Hair follicle dermal papilla cell (primary cell): Measurements from ENCODE around the genes IWS1, SFT2D3, PTPN18 and CFC1.

GRCh38 chr2:127525890-127526712 lies at the start of gene IWS1:
Gene IWS1 (minus strand): TSS chr2:127526489.
- CAGE, long polyA plus RNA: no peak

DNA sequence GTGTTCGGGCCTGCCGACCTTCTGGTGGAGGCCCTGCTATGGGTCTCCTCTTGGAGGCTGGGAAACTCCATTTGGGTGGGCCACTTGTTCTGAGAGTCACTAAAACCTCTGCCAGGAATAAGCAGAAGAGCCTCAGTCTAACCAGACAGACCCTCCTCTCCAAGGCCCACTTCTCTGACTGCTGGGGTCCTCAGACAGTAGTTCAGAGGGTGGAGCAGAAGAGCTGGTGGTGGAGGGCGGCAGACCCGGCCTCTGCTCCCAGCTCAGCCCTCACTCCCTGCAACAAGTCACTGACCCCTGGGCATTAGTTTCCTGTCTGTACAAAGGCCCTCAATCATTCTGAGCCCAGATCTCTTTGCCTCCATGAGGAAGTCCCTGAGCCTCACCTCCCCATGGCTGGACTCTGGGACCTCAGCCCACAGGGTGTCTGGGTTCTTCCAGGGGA lies 48.9 kb downstream of the MYO7B start:
- CAGE, long polyA plus RNA: no peak

GRCh38 chr2:127632477-127633143 lies 13.3 kb upstream of the GPR17 start:
- CAGE, long polyA plus RNA: no peak

DNA sequence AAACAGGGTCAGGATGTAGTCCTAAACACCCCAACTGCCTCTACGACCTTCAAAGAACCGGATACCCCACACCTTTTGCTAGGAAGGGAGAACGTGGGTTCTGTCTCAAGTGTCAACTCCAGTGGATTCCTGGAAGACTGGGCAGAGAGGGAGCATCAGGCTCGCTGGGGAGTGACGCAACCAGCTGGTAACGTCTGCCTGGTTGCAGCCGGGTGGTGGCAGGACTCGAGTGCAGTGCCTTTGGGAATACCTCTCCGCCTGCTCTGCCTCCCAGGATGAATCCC lies 12.6 kb downstream of the GPR17 start:
- CAGE, long polyA plus RNA: no peak

GRCh38 chr2:127660726-127661780 lies 14.3 kb downstream of the LIMS2 start:
- CAGE, long polyA plus RNA: no peak

DNA sequence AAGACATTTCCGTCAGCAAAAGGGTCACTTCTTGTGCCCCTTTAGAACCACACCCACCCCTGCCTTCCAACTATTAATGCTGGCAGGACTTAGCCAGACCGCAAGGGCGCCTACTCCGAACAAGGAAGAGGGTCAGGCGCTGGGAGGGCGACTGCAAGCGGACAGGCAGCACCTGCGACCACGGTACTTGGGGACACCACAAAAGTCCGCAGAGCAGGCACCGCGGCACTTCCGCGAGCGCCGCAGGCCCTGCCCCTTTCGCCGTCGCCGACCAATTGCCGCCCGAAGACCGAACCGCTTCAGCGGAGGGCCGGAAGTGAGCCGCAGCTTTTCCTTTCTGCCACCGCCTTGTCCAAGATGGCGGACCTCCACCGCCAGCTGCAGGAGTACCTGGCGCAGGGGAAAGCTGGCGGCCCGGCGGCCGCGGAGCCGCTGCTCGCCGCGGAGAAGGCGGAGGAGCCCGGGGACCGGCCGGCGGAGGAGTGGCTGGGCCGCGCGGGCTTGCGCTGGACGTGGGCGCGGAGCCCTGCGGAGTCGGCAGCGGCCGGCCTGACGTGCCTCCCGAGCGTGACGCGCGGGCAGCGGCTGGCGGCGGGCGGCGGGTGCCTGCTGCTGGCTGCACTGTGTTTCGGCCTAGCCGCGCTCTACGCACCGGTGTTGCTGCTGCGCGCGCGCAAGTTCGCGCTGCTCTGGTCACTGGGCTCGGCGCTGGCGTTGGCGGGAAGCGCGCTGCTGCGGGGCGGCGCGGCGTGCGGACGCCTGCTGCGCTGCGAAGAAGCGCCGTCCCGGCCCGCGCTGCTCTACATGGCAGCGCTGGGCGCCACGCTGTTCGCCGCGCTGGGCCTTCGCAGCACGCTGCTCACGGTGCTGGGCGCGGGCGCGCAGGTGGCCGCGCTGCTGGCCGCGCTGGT lies at the start of gene SFT2D3:
TSS of gene SFT2D3 (plus strand) at position 326 of the 911 bp plus-strand sequence.
- CAGE, long polyA plus RNA: no peak

- CAGE, long polyA plus RNA: no peak
Measured at GRCh38 chr2:127745929-127746797, 44.9 kb downstream of the SFT2D3 start.

GRCh38 chr2:127941499-127942355 lies 56.0 kb upstream of the AMMECR1L start:
- CAGE, long polyA plus RNA: no peak

GRCh38 chr2:128178328-128179177 lies 87.6 kb downstream of the UGGT1 start:
- CAGE, long polyA plus RNA: no peak

DNA sequence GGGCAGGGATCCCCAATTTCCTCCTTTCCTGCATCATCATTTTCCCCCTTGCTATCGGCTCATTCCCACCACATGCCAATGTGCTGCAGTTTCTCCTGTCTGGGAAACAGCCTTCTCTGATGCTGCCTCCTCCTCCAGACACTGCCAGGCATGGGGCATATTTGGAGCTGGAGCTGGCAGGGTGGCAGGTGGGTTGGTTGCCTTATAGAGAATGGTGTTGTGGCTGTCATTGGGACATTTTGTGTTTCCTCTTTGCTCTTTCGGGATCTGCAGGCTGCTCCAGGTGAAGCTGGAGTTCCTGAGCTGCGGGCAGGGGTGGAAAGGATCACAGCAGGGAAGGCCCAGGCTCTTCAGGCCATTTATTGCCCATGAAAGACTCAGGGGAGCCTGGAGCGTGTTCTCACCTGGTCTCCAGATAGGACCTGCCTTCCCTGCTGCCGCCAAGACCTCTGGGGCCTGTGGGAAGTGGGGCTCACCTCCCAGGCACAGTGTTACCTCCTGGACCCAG lies 192.4 kb upstream of the HS6ST1 start:
- CAGE, long polyA plus RNA: no peak

- CAGE, long polyA plus RNA: no peak
Measured at GRCh38 chr2:128607864-128608372, 289.2 kb upstream of the HS6ST1 start.

DNA sequence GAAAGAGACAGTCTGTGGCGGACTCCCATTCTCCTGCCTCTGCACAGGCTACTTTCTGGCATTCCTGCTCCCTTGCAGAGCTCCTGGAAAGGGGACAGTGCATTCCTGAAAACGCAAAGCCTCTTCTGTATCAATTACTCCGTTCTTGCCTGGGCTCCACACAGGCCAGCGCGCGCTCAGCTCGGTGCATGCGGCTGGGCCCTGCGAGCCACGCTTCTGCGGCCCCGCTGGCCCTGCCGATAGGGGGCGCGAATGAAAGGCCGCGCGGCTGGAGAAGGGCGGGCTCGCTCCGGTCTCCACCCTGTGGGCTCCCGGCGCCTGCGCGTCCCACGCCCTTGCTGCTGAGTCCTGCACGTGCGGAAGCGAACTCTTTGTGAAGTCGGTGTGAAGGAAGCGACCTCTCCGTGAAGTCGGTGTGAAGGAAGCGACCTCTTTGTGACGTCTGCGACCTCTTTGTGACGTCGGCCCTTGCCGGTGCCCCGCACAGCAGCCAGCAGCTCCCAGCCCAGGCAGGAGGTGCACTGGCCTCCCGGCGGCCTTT lies 392.1 kb upstream of the RAB6C start:
- CAGE, long polyA plus RNA: no peak

DNA sequence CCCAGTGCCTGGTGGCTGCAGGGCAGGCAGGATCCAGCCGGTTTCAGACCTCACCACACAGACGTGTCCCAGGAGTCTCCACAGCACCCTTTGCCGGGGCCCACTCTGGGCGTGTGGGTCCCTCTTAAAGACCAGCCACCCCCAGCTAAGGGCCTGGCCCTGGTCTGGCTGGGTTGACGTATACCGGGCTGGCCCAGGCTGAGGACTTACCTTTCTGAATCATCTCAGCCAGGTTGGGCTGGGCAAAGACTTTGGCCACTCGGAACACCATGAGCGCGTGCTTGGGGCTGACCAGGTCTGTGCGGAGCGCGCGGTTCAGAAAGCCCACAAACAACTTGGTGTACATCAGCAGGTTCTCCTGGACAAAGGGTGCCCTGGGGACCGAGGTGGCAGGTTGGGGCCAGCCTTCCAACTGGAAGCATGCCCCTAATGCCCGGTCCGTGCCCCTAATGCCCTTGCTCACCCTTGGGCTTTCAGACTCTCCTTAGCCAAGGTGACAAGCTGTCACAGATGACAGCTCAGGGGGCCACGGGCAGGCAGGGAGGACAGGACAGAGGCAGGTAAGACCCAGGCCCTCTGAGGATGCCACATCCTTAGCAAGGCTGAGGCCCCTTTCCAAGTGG lies 10.1 kb upstream of the CCDC74B start:
- CAGE, long polyA plus RNA: no peak

- CAGE, long polyA plus RNA: no peak
Measured at GRCh38 chr2:130161009-130161409, 16.1 kb upstream of the CCDC74B start.

- CAGE, long polyA plus RNA: no peak
Measured at GRCh38 chr2:130194906-130195429, 3.3 kb downstream of the TUBA3E start.

- CAGE, long polyA plus RNA: no peak
Measured at GRCh38 chr2:130355025-130355554, 766 bp upstream of the PTPN18 start.

DNA sequence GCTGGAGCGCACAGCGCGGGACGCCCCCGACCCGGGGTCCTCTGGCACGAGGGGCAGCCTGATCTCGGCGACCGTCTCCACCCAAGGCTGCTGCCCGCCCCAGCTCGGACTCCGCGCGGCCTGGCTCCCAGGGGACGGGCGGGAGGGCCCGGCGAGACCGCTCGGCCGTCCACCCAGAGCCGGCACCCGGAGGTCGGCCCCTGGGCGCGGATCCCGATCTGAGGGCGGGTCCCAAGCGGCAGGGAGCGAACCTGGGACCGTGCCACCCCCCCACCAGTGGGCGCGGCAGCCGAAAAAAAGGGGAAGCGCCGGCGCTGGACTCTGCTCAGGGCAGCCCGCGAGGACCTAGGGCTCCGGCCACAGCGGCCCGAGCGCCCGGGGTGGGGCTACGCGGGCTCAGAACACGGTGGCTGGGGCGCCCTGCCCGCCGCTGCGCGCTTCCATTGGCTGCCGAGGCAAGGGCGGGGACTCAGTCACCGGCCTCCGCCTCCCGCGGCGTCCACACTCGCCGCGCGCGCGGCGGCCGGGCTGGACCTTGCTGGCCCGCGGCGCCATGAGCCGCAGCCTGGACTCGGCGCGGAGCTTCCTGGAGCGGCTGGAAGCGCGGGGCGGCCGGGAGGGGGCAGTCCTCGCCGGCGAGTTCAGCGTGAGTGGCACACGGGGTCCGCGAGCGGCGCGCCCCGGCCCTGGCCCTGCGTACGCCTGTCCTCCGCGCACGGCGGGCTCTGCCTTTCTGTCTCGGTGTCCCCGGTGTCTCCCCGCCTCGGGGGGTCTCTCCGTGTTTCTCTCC lies at the start of gene PTPN18:
TSS of gene PTPN18 (plus strand) at position 502 of the 790 bp plus-strand sequence.
- CAGE, long polyA plus RNA: no peak

DNA sequence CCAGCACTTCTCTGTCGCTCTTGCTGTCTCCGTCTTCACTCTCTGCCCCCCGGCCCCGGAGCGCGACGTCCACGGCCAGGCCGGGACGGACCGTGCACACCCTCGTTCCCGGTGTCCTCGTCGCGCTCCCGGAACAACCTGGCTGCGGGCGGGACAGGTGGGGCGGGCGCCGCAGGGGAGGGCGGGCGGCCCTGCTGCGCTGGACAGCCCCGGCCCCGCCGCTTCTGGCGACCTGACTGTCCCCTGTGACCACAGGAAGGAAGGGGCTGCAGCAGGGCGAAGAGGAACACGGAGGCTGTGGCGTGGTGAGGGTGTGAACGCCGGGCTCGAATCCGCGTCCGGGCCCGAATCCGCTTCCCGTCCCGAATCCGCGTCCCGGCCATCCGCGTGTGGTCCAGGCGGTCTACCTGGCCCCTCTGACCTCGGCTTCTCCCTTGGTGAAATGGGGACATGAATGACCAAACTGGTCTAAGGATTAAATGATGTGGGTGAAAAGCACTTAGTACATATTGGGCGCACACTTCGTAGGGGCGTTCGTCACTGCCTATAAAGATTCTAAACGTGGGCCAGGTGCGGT lies 577 bp downstream of the PTPN18 start:
- CAGE, long polyA plus RNA: no peak

DNA sequence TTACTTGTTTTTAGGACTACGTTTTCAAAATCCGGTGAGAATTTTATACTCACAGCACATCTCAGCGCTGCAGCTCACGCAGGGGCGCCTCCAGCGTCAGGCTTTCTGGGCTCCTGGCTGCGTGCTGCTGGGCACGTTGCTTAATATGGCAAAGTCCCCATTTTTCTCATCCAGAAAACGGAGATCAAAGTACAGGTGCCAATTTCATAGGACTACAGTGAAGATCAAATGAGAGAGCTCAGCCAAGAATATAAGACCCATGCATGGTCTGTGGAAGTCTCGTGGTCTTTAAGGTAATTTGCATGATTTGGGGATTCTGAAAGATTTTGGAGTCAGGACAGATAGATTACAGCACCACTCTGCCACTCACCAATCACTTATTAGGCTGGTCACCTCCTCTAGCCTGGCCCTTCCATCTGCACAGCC lies 36.2 kb downstream of the PTPN18 start:
- CAGE, long polyA plus RNA: no peak

DNA sequence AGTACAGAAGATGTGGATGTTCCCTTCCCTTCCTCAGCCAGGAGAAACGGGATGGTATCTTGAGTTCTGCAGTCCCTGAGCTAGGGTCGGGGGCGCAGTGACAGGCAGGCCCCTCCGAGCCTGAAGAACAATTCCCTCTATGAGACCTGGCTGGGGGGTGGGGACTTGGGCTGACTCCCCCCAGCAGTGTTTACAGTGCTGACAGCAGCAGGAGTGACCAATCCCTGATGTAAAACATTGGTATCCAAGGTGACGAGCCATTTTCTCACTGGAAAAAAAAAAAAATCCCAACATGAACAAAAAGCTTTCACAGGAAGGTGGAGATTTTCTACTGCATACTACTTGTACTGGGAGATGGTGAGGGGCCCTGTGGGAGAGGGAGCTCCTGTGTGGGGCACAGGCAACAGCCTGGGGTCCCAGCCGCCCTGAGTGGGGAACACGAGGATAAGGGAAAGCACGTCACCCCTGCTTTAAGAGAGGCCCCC lies at the start of gene CFC1:
TSS of gene CFC1 (minus strand) at position 166 of the 485 bp plus-strand sequence.
- CAGE, long polyA plus RNA: no peak